Metastatic Liver Carcinoma in the Adrenal Gland (tissue), 2 donors: ENCODE measurements around the genes DDI1, ALKBH8 and POGLUT3.

GRCh38 chr11:102267416-102268052 is 49.8 kb upstream of the BIRC3 start:
- PRO-cap, 2 experiments, result no peak in any of the 2 experiments

- PRO-cap, 2 experiments, result no peak in any of the 2 experiments
Observed at GRCh38 chr11:102305894-102306670, 11.2 kb upstream of the BIRC3 start.

GRCh38 chr11:102318297-102319062 is 1.2 kb downstream of the BIRC3 start:
- PRO-cap, 2 experiments, result no peak in any of the 2 experiments

DNA sequence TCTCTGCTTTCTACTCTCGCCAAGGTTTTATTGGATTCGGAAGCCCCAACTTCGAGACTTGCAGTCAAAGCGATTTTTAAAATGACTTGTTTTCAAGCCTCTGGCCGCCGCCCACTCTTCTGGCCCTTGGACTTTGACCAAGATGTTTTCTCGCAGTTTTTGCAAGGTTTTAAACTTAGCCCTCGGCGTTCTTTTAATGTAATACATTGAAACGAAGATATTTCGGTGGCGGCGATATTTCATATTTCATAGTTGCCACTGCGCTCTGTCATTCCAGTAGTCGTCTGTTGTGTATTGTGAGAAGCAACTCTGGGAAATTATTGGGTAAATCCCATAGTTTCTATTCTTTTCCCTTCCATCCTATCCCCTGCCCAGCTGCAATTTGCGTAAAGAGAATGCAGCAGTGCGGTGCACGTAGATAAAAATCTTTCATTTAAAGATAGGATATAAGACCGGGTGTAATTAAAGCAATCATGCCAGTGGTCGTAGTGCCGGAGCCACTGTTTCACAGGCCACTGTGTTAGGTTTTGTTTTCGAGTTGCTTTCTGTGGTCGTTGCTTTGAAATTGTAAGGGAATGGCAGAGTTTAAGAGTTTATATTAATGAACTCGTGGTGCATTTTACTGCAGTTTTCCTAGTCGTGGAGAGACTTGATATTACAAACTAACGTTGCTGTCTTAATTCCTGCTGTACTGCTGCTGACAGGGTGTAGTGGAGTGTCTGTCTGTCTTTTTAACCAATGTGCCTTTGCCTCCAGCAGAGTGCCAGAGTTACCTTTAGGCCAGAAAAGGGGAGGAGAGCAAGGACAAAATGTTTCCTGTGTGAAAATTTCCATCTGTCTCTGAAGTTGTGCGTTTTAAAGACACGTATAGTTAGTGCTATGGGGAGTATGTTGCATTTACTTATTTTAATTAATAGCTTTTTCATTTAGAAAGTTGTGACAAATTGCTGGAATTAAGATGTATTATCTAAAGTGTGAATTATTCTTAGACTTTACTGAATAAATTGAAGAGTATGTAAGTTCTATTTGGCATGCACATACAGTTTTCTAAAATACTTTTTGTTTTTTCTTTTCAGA is 846 bp downstream of the BIRC2 start:
- PRO-cap, 2 experiments, result no peak in any of the 2 experiments

DNA sequence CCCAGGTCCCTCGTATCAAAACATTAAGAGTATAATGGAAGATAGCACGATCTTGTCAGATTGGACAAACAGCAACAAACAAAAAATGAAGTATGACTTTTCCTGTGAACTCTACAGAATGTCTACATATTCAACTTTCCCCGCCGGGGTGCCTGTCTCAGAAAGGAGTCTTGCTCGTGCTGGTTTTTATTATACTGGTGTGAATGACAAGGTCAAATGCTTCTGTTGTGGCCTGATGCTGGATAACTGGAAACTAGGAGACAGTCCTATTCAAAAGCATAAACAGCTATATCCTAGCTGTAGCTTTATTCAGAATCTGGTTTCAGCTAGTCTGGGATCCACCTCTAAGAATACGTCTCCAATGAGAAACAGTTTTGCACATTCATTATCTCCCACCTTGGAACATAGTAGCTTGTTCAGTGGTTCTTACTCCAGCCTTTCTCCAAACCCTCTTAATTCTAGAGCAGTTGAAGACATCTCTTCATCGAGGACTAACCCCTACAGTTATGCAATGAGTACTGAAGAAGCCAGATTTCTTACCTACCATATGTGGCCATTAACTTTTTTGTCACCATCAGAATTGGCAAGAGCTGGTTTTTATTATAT is 3.0 kb downstream of the BIRC2 start:
- PRO-cap, 2 experiments, result no peak in any of the 2 experiments

DNA sequence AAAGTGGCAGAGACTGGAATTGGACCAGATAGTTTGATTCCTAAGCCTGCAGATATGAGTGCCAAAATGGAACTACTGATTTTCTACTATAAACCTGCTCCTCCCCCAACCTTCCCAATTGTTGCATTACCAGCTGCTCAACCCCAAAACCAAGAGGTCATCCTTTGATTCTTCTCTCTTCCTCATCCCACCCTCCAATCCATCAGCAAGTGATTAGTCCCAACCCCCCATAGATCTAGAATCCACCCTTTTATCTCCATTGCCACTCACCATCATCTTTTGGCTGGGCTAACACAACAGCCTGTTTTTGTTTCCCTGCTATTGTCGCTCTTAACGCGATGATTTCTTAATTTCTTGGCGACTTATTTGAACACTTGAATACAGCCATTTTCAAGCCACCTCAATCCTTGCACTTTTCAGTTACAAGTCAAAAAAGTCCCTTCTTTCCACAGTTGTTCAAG is 2.6 kb downstream of the TMEM123 start:
- PRO-cap, 2 experiments, result no peak in any of the 2 experiments

- PRO-cap, 2 experiments, result peak in 1 of 2 experiments; most common plus-strand start chr11:102458806 (in 1)
Observed at GRCh38 chr11:102458419-102458940, 5.9 kb upstream of the TMEM123 start.

DNA sequence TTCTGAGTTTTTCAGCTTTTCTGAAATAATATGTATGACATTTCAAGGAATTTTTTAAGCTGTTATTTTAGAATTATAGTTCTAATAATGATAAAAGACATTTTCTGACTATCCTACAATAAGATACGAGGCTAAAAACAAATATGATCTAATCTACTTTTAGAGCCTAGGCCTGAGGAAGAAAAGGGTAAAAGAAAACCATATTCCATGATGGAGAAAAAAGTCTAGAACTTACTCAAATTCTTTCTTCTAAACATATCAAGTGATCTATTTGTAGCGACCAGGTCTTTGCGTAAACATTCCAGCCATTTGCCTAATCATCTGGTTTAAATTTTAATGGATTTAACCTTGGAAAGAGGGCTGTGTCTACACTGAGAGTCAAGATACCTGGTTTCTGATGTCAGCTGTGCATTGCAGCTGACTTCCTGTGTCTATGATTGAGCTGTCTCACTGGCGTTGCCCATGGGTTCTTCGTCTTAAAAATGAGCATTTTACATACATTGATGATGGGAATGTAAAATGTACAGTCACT is 10.0 kb upstream of the TMEM123 start:
- PRO-cap, 2 experiments, result peak in 2 of 2 experiments; most common plus-strand start position 390 of the sequence (in 1); most common minus-strand start position 212 of the sequence (in 1)

- PRO-cap, 2 experiments, result peak in 2 of 2 experiments; most common plus-strand start chr11:103728995 (in 2)
Observed at GRCh38 chr11:103728812-103729086, 307.7 kb upstream of the DDI1 start.

DNA sequence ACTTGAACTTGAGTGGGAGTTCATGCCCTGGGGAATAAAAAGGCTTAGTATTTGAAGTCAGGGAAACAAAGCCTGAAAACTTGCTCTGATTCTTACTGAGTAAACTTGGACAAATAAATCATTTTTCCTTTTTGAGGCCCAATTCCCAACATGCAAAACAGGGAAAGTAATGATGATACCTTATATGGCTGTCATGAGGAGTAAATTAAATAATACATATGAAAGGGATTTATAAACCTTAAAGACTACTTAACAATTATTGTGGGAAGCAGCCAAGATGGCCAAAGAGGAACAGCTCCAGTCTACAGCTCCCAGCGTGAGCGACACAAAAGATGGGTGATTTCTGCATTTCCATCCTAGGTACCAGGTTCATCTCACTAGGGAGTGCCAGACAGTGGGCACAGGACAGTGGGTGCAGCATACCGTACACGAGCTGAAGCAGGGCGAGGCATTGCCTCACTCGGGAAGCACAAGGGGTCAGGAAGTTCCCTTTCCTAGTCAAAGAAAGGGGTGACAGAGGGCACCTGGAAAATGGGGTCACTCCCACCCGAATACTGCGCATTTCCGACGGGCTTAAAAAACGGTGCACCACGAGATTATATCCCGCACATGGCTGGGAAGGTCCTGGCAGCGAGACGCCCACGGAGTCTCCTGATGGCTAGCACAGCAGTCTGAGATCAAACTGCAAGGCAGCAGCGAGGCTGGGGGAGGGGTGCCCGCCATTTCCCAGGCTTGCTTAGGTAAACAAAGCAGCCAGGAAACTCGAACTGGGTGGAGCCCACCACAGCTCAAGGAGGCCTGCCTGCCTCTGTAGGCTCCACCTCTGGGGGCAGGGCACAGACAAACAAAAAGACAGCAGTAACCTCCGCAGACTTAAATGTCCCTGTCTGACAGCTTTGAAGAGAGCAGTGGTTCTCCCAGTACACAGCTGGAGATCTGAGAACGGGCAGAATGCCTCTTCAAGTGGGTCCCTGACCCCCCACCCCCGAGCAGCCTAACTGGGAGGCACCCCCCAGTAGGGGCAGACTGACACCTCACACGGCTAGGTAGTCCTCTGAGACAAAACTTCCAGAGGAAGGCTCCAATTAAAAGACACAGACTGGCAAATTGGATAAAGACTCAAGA is 297.4 kb upstream of the DDI1 start:
- PRO-cap, 2 experiments, result no peak in any of the 2 experiments

DNA sequence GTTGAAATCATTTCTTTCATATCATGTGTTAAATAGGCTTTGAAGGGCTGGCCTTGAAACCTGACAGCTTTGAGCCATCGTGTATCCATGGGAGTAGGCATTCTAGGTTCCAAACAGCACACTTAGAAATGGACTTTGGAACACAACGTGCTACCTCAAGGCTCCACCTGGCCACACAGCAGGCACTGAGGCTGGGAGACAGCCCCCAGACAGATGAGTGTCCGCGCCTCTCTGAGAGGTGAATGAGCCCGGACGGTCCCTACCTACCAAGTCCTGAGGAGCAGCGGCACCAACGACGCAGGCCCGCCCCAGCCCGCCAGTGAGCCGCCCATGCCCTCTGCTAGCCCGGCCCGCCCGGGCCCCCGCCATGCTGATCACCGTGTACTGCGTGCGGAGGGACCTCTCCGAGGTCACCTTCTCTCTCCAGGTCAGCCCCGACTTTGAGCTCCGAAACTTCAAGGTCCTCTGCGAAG is at the start of gene DDI1:
Gene DDI1 (plus strand): TSS at position 185 of the 473 bp plus-strand sequence.
- PRO-cap, 2 experiments, result no peak in any of the 2 experiments

DNA sequence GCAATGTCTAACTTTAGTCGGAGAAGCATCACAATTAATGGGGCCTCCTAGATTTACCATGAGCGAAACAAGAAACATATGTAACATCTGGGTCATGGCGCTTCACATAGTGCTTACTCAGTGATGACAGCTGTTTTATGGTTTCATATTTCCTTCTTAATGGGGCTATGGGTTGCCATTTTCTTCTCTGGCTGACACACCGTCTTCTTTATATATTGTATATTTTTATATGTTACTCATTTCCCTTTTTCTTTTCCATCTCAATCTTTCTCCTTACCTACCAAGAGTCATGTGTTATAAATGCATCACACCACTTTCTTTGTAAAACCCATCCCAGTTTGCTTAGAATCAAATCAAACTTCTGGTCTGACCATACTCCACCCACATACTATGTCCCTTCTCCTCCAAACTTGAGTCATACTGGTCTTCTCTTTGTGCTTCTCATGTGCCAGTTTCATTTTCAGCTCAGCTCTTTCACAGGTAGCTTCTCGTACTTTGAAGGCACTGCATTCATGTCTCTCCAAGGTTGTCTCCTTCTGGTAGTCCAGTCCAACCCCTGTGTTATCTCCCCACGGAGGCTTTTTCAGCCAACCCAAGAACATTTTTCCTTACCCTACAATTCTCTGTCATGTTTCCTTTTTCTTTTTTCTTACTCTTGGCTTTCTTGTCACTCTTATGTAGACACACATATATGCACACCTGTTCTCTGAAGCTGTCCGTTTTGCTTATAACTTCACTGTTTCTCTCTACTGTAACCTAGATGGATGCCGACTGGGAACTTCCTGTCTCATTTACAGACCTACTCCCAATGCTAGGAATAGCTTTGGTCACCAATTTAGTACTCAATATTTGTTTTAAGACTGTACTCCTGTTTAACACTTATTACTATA is 60.5 kb downstream of the CASP4 start:
- PRO-cap, 2 experiments, result no peak in any of the 2 experiments

DNA sequence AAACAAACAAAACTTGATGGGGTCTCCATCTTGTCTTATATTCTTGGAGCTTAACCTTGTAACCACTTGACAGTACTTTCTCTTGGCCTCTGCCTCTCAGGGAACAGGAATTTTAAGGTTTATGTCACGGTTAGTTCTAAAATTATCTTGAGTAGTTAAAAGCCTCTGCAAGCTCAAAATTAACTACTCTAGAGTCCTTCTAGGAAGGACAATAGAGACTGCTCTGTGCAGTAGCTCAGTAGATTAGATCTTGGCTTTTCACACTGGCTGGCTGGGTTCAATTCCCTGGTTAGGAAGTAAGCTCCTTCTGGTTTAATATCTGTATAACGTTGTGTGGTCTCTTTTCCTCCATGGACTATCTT is 109.1 kb downstream of the AASDHPPT start:
- PRO-cap, 2 experiments, result no peak in any of the 2 experiments

DNA sequence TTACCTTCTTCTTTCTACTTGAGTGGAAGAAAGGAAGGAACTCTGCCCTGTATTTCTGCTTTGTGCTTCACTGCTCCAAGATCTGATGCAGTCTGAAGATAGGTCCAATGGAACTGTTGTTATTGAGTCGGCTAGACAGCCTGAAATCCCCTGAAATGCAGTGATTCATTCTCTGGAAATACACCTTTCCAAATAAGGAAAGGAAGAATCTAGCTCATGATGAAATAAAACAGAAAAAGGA is 322.8 kb downstream of the GUCY1A2 start:
- PRO-cap, 2 experiments, result no peak in any of the 2 experiments

DNA sequence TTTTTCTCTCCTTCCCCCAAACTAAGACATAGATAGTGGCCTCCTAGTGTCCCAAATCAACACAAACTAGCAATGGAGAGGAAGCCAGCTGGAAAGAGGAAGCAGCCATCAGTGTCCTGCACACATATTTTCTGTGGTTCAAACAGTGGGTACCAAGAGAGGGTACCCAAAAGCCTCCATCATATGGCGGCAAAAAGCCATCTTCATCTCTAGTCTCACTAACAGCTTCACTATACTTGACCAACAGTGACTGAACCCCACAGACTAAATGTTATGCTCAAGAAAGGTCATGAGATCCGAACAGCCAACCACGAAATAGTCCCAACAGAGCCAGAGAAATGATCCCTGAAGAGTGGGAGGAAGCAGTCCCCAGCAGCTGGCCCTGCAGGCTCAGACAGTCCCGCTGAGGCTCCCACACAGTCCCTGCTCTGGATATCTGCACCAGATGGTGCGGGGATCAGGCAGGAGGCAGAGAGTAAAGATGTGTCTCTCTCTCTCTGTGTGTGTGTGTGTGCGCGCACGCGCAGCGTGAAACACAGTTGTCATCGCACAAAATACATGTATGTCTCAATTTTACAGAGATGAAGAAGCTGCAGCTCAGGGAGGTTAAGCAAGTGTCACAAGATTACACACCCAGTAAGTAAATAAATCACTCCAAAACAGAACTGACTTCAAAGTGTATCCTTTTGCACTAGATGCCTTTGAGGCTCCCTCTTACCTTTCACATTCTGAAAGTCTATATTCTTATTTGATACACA is 28.0 kb downstream of the GUCY1A2 start:
- PRO-cap, 2 experiments, result no peak in any of the 2 experiments

DNA sequence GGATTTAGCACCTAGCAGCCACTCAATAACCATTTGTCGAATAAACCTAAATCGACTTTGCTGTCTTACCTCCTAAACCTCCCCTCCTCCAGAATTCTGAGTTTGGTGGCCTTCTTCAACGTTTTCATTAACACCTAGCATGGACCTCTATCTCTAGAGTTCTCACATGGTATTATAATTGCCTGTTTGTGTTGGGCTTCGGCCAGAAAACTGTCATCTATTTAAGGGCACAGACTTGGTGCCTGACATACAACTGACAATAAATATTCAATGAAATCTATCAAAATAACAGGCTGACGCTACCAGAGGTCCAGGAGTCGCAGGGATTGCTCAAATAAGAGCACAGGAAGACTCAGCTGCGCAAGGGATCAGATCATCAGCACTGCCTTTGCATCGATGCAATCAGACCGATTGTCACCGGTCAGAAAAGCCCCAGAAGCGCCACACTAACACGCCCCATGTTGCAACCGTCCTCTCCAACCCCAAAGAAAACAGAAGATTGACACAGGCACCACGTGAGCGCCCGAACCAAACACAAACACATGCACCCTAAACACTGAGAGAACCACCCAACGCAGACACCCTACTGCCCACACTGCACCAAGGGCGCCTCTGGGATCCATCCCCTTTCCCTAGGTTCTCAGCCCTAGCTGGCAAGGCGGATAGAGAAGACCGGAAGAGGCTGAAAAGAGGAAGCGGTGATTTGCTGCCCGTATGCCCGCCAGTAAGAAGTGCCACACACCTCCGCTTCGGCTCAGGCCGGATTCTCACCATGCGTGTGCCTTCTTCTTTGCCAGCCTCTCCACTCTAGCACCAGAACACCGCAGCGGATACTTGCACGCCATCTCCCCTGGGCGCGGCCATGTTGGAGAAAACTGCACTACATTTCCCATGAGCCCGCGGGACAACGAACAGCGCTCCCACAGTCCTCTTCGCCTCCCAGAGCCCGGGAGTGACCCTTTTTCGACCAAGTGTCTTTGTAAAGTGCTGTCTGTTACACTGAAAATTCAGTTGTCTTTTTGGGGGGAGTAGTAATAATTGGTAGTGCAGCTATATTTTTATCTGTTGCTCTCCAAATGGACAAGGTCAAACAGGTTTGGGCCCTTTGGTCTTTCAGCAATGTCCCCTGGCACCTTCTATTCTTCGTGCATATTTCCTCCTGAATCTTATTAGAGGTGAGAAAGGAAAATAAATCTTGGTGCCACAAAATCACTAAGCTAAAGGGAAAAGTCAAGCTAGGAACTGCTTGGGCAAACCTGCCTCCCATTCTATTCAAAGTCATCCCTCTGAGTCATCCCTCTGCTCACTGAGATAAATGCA is at the start of gene ALKBH8:
Gene ALKBH8 (minus strand): TSS at position 877 of the 1,320 bp plus-strand sequence.
- PRO-cap, 2 experiments, result no peak in any of the 2 experiments

DNA sequence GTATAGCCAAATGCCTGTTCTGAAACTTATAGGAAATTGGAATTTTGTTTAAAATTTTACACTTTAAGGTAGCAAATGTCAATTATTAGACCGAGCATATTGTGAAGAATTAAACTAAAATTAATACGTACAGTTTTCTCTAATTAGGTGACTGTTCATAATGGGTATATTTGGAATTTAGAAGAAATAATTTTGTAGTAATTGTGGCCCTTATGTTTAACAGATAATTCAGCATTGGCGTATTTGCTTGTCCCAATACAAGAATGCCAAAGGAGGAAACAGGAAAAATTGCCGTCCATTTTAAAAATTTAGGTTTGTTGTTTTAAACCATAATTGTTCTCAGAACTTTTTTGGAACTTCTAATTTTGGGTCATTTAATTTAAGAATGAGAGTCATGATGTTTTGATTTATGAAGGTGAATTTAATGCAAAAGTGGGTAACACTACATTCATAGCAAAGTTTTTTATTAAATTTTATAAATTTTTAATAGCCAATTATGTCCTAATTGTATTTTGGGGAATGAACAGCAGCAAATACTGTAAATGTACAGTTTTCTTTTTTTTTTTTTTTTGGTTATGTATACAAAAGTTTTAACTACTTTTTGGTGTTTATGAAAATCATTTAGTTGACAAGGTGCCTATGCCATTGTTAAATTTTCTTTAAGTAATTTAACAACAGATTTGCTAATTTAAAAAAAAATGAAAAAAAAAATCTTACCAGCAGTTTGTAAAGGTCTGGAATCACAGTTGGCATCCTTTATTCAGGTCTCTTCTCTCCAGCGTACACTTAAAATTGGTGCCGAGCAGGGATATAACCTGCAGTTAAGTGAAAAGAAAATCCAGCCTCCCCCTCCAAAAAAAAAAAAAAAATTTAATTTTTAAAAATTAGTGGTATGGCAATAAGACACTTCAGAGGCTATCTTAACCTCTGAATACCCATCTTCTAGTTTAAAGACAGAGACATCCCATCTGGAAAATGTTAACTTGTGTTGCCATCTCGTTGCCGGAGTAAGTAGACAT is 15.1 kb upstream of the ACAT1 start:
- PRO-cap, 2 experiments, result no peak in any of the 2 experiments

GRCh38 chr11:108203465-108203917 is 18.9 kb downstream of the NPAT start:
- PRO-cap, 2 experiments, result no peak in any of the 2 experiments

- PRO-cap, 2 experiments, result no peak in any of the 2 experiments
Observed at GRCh38 chr11:108225684-108226419, 3.0 kb downstream of the ATM start.

DNA sequence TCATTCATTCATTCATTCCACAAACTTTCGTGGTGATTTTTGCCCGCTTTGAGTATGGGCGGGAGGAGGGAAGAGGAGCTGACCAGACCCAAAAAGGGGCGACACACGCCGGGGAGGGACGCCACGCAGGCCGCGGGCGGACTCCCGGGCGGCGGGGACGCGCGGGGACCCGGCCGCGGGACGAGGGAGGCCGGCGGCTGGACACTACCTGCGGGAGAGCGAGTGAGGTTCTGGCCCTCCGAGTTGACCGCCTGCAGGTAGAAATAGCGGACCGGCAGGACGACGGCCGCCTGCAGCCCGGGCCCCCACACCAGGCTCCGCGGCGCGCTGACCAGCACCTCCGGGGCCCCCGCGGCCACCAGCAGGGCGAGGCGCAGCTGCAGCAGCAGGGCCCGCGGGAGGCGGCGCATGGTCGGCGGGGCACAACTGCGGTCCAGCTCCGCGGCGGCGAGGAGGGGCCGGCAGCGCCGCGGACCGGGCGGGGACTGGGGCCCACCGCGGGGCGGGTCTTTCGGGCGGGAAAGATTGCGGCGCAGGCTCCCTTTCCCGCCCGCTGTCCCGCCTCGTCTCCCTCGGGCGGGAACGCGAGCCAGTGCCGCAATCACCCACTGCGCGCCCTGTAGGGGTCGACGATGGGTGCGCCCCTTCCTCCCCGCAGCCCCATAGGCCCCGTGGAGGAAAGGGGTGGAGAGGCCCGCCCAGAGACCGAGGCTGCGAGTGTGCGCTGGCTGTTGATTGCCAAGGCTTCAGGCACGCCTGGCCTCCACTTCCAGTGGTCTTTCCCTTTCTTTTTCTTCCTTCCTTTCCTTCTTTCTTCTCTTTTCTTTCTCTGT is at the start of gene POGLUT3:
Gene POGLUT3 (minus strand): TSS at position 428 of the 833 bp plus-strand sequence.
- PRO-cap, 2 experiments, result no peak in any of the 2 experiments